ENCODE measurements around a stretch of chr2.

- PRO-cap, 2 experiments = no peak in any of the 2 experiments
Observed at GRCh38 chr2:158892968-158893429, 75.4 kb upstream of the TANC1 start.

GRCh38 chr2:159042025-159042667 lies 73.7 kb downstream of the TANC1 start:
- PRO-cap, 2 experiments = no peak in any of the 2 experiments

DNA sequence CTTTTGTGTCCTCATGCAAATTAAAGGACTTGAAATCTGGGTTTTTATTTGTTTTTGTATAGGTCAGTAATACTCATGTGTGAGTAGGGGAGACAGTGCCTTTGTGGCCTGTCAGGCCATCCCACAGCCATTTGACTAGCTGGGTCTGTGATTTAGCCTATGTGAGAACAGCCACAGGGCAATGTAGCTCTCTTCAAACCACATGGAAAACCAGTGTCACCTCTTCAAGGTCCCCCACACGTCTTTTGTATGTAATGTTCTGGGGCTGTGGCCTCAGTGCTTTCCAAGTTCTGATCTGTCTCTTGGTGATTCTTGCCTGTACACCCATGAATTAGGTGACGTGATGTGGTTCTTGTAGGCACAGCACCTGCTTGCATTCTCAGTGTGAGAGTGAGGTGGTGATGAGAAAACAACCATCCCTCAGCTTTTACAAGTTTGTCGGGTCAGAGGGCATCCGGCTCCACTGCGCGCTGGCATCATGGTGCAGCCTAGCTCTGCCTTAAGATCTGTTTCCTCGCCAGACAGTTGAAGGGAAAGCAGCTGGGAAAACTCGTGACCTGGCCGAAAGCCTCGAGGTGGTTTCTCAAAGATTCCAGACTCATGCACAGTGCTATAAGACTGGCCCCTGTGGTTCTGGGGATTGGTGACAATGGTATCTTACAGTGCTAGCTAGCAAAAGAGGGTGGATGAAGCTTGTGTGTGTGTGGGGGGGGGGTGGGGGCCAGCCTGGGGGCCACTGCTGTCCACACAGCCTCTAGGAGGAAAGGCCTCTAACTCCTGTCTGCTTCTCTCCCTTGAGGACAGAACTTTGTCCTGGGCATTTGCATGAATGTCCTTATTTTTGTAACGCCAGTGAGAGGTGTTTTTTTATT lies 125.9 kb downstream of the TANC1 start:
- PRO-cap, 2 experiments = no peak in any of the 2 experiments

GRCh38 chr2:159412268-159412710 lies 125.8 kb upstream of the WDSUB1 start:
- PRO-cap, 2 experiments = no peak in any of the 2 experiments

GRCh38 chr2:159513397-159514635 lies 102.5 kb downstream of the BAZ2B start:
- PRO-cap, 2 experiments = no peak in any of the 2 experiments

DNA sequence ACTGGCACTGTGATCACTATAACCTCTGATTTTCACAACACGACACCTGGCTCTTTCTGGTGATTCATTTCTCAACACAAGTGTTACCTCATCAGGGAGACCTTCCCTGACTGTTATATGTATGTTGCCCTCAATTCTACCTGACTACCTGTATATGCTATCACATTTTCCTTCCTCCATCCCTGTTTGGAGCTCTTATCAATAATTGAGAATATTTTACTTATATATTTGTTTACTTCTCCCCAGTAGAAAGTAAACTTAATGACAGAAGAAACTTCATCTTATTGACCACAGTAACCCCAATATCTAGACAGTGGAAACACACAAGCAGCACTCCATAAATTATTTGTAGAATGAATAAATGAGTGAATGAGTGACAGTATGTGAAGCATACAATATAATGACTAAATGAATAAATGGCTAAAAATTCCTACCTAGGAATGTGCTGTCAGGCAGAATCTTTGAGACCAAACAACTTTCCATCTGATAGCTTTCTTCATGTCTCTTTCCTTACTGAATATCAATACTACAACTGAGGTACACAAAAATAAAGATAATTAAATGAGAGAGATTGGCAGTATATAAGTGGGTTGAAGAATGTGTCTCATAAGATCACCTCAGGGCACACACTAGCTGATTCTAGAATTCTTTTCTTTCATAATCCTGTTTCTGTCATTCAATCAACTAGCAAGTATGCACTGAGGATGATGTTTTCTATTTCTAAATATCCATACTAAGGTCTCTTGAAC lies 76.3 kb downstream of the BAZ2B start:
- PRO-cap, 2 experiments = no peak in any of the 2 experiments

- PRO-cap, 2 experiments = no peak in any of the 2 experiments
Observed at GRCh38 chr2:159603431-159604281, 12.7 kb downstream of the BAZ2B start.

DNA sequence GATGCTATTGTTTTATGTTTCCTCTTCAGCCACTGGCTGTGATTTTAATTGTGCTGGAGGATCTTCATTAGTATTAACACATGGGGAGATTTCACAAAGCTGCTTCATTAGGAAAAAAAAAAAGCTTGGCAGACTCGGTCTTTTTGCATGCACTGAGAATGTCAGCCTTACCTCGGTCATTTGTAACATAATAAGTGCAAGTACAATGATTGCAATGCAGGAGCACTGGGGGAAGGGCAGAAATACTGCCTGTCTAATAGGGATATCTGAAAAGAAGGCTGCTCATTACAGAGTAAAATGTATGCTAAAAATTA lies 1.3 kb upstream of the BAZ2B start:
- PRO-cap, 2 experiments = no peak in any of the 2 experiments

GRCh38 chr2:159738468-159738854 lies 26.2 kb downstream of the MARCHF7 start:
- PRO-cap, 2 experiments = no peak in any of the 2 experiments

- PRO-cap, 2 experiments = no peak in any of the 2 experiments
Observed at GRCh38 chr2:160228386-160229000, 28.4 kb upstream of the ITGB6 start.

DNA sequence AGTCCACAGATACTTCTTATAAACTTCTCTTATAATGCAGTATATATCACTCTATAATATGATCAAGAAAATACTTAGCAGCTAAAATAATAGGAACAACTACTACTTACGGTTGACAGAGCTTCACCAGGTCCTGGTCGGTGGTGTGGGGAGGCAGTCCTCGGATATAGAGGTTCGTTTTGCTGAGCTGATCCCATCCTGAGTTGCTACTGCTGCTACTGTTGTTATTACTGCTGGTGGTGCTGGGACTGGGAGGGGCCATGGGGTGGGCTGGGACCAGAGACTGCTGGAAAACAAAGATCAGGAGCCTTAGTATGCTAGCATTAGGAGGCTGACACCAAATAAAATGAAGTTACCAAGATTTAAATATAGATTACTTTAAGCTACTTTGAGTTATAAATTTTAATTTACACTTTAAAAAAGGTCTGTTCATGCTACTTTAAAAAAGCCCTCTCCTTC lies 126.5 kb downstream of the RBMS1 start:
- PRO-cap, 2 experiments = no peak in any of the 2 experiments

GRCh38 chr2:160375714-160376299 lies 117.8 kb downstream of the RBMS1 start:
- PRO-cap, 2 experiments = no peak in any of the 2 experiments

DNA sequence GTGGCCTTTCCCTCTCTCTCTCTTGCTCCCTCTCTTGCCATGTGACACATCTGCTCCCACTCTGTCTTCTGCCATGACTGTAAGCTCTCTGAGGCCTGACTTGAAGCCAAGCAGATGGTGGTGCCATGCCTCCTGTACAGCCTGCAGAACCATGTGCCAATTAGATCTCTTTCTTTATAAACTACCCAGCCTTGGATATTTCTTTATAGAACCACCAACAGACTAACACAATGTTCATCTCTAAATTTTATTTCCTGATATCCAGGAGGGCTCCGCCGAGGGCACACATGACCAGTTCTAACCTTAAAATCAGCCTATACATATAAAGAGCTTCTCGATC lies 108.7 kb downstream of the RBMS1 start:
- PRO-cap, 2 experiments = no peak in any of the 2 experiments

GRCh38 chr2:160405101-160406107 lies 88.2 kb downstream of the RBMS1 start:
- PRO-cap, 2 experiments = no peak in any of the 2 experiments

GRCh38 chr2:160453684-160454260 lies 39.8 kb downstream of the RBMS1 start:
- PRO-cap, 2 experiments = no peak in any of the 2 experiments

DNA sequence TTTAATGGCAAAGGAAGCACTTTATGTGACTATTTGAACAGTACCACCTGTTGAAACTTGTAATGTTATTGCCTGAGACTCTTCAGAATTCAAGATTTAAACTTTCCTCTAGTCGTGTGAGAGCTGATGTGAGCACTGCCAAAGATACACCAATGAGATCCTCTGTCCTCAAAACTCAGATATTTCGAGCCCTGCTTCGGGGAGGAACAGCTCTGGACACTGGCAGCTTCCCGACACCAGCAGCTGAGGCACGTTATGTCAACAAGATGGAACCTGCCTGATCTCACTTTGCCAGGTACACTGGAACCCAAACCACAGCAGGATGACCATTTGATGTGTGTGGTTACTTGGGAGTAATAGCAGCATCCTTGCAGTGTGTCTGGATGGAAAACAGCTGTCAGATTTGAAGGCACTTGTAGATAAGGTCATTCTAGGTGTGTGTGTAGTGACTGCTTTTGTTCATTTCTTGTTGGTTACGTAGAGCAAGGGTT lies 319.9 kb upstream of the RBMS1 start:
- PRO-cap, 2 experiments = no peak in any of the 2 experiments

GRCh38 chr2:161090247-161090834 lies 69.9 kb upstream of the TANK start:
- PRO-cap, 2 experiments = no peak in any of the 2 experiments

GRCh38 chr2:161175560-161175862 lies 15.3 kb downstream of the TANK start:
- PRO-cap, 2 experiments = no peak in any of the 2 experiments

- PRO-cap, 2 experiments = peak in 2 of 2 experiments; most common plus-strand start chr2:161238155 (in 2); most common minus-strand start chr2:161238029 (in 1)
Observed at GRCh38 chr2:161237166-161238428, 70.6 kb upstream of the PSMD14 start.

DNA sequence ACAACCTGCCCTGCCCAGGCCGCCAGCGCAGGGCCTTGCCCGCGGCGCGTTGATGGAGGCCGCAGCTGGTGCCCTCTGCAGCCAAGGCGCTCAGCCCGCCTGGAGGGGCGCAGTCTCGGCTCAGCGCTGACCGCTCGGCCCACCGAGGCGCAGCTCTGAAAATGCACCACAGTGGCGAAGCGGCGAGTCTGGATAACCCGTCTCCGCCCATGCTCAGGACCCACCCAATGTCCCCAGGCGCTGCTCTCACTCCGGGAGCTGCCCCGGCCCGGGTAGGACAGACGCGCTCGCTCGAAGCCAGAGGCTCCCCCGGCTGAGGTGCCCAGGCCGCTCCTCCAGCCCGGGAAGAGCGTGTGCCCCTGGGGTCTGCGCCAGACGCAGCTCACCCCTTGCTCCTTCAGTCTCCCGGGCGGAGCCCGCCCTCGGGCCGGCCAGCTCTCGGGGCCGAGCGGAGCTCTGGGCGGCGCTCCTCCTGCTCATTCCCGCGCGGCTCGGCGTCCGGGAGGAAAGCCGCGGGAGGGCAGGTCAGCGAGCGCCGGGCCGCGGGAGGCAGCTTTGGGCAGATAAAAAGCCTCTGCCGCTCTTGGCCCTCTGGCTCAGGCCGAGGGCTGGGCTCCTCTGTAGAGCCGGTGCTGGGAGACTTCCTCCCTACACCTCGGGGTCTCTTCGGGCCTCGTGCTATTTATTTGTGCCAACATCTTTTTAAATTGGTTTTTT lies 1.6 kb upstream of the TBR1 start:
- PRO-cap, 2 experiments = no peak in any of the 2 experiments